Measurements from ENCODE around the gene PRDM15.

- PRO-cap, 8 experiments = no peak in any of the 8 experiments
Measured at GRCh38 chr21:41607142-41607449, 99.1 kb upstream of the TMPRSS2 start.

GRCh38 chr21:41711634-41711986 lies 55.2 kb downstream of the RIPK4 start:
- PRO-cap, 8 experiments = no peak in any of the 8 experiments

GRCh38 chr21:41712123-41712683 lies 54.6 kb downstream of the RIPK4 start:
- PRO-cap, 8 experiments = no peak in any of the 8 experiments

DNA sequence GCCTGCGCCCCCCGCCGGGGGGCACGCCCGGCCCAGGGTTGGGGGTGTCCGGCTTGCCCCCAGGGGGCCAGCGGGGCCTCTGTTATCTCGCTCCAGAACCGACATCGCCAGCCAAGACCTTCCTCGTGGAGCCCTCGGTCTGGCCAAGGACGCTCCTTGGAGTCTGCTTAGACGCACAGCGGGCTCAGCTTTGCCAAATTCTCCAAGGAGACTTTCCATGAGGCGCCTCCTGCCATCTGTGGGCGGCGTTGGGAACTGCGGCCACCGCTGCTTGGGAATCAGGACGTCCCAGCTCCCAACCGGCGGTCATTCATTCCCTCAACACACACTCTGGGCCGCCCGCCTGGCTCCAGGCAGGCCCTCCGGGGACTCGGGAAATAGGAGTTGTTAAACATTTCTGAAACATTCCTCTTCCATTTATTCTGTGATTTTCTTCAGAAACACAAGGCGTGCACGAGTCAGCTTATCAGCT lies 11.4 kb upstream of the RIPK4 start:
- PRO-cap, 8 experiments = no peak in any of the 8 experiments

DNA sequence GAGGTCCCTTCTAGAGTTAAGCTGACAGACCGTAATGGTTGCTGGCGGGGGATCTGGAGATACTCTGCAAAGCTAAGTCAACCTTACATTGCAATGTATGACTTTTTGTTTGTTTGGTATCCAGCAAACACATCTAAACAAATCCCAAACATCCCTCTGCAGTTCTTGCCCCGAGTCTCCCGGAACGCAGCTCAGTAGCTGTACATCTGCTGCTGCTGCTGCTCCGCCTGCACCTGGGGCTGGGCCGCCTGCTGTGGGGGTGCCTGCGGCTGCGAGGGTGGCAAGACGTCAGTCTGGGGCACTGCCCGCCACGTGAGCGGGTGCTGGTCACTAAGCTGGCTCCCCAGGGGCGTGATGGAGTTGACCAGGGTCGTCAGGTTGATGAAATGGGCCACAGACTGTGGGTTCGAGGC lies 34.2 kb upstream of the RIPK4 start:
- PRO-cap, 8 experiments = no peak in any of the 8 experiments

DNA sequence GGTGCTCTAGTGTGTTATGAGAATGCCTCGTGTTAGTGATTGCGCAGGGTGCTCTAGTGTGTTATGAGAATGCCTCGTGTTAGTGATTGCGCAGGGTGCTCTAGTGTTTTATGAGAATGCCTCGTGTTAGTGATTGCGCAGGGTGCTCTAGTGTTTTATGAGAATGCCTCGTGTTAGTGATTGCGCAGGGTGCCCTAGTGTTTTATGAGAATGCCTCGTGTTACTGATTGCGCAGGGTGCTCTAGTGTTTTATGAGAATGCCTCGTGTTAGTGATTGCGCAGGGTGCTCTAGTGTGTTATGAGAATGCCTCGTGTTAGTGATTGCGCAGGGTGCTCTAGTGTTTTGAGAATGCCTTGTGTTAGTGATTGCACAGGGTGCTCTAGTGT lies 47.2 kb upstream of the RIPK4 start:
- PRO-cap, 8 experiments = no peak in any of the 8 experiments

GRCh38 chr21:41879206-41880308 lies at the start of gene PRDM15:
TSS of gene PRDM15 (minus strand) at chr21:41879344.
- PRO-cap, 8 experiments = peak in 7 of 8 experiments; most common plus-strand start chr21:41879384 (in 1); most common minus-strand start chr21:41879797 (in 7)

- PRO-cap, 8 experiments = peak in 3 of 8 experiments; most common plus-strand start chr21:41896107 (in 2)
Measured at GRCh38 chr21:41895639-41896388, 16.7 kb upstream of the PRDM15 start.

GRCh38 chr21:41949930-41950796 lies 3.7 kb downstream of the C2CD2 start:
- PRO-cap, 8 experiments = no peak in any of the 8 experiments

GRCh38 chr21:41973390-41973797 lies 19.6 kb upstream of the C2CD2 start:
- PRO-cap, 8 experiments = no peak in any of the 8 experiments

DNA sequence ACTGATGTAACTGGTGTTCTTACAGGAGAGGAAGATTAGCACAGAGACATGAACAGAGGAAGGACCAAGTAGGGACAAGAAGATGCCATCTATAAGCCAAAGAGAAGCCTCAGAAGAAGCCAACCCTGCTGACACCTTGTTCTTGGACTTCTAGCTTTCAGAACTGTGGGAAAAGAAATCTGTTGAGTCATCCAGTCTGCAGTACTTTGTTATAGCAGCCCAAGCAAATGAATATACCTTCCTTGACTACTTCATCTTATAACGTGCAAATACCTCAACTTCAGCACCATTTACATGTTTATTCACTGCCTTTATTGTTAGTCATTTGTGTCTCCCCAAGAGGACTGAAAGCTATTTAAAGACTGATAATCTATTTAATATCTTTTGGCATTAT lies 3.4 kb downstream of the ZBTB21 start:
- PRO-cap, 8 experiments = peak in 6 of 8 experiments; most common minus-strand start position 205 of the sequence (in 6)

GRCh38 chr21:42025357-42025809 lies 15.2 kb upstream of the ZBTB21 start:
- PRO-cap, 8 experiments = no peak in any of the 8 experiments

DNA sequence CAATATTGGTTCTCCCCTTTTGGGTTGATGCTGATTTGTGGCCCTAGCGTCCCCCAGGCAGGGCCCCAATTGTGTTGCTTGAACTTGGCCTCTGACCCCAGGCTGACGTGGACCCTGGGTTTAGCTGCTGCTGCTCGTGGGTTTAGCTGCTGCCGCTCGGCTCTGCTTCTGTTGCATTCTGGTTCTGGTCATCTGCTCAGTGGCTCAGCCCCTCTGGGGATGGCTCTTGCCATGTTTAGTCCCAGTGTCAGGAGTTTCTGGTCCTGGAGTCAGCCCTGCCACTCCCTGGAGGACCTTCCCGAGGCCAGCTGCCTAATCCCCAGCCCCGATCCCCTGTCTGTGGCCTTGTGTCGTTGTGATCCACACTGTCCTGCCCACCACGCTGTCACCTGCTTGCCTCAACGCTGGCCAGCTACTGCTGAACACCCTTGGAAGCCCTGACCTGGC lies 12.2 kb upstream of the UMODL1 start:
- PRO-cap, 8 experiments = no peak in any of the 8 experiments

DNA sequence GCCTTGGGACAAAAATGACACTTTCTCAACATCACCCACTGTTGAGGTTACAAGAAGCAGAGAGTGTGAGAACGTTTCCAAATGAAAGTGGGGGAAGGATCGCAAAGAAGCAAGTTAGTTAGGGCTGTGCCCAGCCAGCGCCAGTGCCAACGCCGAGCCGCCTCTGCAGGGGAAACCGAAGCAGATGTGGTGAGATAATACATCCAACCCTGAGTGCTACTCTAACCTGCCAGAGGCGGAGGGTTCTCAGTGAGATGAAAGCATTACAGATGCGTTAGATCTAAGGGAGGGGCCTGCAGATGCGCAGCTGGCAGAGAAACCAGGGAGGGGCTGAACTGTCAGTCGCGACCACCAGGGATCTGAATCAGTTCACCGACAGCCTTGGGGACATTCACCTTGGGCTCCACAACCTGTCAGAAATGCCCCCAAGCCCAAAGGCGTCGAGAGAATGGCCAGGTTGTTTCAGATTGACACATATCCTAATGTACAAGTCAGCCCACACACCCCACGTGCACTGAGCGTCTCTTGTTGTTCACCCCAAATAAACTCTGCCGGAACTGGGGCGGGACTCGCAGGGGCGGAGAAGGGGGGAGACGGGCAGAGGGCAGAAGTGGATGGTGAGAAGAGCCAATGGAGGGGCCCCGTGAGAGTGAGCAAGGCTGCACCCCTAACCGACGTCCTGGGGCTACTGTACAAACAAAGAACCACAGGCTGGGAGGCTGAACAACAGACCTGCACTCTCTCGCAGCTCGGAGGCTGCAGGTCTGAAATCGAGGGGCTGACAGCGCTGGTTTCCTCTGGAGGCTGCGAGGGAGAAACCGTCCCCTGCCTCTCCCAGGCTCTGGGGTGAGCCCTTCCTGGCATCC lies 8.7 kb upstream of the UMODL1 start:
- PRO-cap, 8 experiments = peak in 8 of 8 experiments; most common plus-strand start position 229 of the sequence (in 6); most common minus-strand start position 516 of the sequence (in 7)

GRCh38 chr21:42221385-42222595 lies 2.9 kb downstream of the ABCG1 start:
- PRO-cap, 8 experiments = peak in 4 of 8 experiments; most common plus-strand start chr21:42221826 (in 3); most common minus-strand start chr21:42221725 (in 3)

- PRO-cap, 8 experiments = peak in 1 of 8 experiments; most common plus-strand start chr21:42263837 (in 1)
Measured at GRCh38 chr21:42263339-42264318, 44.7 kb downstream of the ABCG1 start.

GRCh38 chr21:42271032-42271455 lies 44.2 kb downstream of the TFF3 start:
- PRO-cap, 8 experiments = peak in 1 of 8 experiments; most common plus-strand start chr21:42271214 (in 1)

DNA sequence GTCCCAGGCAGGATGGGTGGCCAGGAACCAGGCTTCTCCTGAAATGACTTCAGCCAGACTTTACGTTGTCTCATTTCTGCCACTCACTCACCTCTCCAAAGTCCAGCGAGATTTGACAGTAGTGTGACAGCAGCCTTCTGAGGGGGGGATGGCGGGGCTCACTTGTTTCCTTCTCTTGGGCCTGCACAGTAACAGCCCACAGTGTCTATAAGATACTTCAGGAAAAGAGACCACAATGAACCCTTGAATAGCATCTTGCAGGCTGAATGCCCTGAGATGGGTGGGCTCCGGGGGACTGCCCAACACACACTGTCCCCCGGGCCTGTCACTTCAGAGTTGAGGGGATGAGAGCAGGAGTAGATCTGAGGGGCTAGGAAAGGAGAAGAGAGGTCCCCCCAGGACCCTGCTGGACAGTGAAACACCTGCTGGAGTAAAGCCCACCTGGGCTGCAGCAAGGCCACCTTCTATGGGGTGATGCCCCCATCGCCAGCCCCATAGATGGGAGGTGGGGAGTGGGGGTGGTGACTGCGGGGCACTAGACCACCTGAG lies 32.1 kb downstream of the TFF3 start:
- PRO-cap, 8 experiments = peak in 4 of 8 experiments; most common plus-strand start position 336 of the sequence (in 3)

DNA sequence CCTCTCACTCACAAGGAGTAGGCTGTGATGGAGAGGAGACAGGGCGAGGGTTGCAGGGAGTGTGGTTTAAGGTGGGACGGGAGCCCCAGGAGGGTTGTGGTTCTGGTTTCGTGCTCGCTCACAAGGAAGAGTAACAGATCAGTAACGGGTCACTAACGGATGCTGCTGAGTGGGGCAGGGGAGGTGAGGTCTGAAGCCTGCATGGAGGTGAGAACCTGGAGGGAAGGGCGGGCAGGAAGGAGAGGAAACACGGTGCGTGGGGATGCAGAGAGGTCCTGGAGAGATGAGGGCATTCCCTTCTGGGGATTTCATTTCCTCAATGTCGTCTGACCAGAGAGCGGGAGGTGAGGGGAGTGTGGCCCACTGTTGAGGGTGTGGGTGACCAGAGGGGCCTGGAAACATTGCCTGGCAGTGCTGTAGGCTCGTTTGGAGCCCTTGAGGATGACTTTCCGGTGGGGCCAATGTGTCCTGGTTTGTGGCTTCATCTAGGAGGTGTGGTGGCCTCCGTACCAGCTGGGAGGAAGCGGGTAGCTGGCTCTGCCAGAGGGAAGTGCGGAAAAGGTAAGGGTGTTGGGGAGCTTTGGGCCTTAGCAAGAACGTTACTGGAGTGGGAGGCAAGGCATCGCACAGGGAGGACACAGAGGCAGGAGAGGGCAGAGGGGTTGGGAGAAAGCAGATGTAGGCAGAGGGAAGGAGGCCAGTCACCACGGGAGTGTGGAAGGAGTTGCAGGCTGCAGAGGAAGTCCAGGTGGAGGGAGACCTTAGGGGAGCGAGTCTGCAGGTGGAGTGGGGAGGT lies 28.5 kb downstream of the TFF3 start:
- PRO-cap, 8 experiments = peak in 3 of 8 experiments; most common plus-strand start position 158 of the sequence (in 2)

DNA sequence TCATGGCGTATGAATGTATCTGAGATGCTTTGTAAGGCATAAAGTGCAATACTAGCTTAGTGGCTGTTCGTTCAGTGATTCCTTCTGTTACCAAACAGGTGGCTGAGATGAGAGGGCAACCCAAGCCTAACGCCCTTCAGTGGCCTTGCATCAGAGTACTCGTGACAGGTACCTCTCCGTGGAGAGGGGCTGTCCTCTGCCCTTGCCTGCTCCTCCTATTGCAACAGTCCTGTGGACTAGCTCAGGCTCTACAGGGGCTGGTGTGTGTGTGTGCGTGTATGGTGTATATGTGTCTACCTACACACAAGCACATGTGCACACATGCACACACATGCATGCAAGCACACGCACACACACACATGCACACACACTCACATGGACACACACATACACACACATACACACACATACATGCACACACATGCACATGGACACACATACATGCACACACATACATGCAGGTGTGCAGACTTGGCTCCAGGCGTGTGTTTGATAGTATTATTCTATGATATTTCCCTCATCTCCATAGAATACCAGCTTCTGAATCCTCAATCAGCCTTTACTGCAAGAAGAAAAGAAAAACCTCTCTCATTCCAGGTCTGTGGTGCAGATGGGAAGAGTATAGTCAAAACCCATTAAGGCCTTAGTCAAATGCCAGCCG lies 15.1 kb downstream of the TFF3 start:
- PRO-cap, 8 experiments = no peak in any of the 8 experiments